Mesenteric fat pad (tissue), 1 donor: ENCODE measurements around a stretch of chr5.

DNA sequence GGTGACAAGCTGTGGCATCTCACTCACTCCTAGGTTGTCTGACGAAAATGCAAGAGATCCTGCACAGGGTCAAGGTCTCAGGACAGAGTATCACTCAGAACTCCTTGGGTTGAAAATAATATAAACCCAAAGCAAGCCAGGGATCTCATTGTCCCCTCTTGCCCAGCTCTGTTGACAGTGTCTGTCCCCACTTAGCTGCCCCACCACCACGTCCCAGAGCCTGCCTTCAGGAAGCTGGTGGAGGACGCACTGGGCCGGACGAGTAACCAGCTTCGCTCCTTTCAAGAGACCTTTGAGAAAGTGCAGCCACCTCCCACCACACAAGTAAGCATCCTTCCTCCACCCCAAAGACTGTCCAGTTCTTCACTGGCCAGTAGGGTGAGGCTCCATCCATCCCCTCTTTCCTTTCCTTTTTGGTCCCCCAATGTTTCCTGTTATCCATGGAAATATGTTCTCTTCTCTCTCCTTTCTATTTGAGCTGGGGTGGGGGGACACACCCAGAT lies 42.6 kb downstream of the ARHGEF37 start:
- PRO-cap: no peak

DNA sequence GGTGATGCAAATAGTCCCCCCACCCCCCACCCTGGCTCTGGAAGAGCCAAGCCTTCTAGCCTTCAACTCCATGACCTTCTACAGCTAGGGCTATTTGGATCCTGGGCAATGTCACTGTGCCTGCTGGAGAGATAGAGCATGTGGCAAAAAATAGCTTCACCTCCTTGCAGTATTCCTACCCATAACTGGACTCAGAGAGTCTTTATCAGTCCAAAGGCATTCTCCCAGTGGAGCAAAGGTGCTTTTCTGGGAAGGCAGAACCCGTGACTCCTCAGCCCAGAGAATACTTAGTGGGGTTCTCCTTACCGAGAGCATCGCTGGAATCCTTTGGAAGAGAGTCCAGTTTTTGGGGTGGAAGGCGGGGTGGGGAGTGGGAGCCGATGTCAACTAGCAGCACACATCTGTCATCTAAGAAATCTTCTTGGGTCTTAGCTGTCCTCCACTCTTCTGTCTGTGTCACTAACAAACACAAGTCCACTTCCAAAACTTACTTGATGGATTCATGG lies 48.8 kb upstream of the PPARGC1B start:
- PRO-cap: no peak

GRCh38 chr5:149728588-149728934 lies 1.5 kb upstream of the PPARGC1B start:
- PRO-cap: no peak

DNA sequence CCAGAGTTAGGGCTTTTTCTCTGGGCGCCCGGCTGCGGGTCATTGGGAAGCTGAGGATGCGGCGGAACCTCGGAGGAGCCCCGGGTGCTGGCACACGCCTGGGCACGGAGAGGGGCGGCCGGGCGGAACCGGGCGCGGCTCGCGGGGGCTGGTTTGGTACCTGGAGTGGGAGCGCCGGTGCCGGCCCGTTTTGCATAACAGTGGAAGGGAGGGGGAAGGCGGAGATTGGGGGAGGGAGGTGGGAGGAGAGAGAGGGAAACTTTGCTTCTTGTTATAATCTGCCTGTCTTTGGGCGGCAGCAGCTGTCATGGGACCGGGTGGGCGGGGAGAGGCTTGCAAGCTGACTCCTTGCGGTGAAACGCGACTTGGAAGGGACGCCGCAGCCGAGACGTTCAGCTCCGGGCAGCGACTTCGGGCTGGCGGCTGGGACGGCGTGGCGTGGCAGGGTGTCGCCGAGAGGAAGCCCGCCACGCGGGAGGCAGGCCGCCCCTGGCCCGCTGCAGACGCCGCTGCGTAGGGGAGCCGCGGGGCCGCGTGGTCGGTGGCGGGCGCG lies 1.4 kb downstream of the PPARGC1B start:
- PRO-cap: bidirectional peak, plus-strand start at position 364 of the sequence, minus-strand start at position 220 of the sequence

- PRO-cap: no peak
These were observed 48.5 kb downstream of the PPARGC1B start for GRCh38 chr5:149778180-149779514.

DNA sequence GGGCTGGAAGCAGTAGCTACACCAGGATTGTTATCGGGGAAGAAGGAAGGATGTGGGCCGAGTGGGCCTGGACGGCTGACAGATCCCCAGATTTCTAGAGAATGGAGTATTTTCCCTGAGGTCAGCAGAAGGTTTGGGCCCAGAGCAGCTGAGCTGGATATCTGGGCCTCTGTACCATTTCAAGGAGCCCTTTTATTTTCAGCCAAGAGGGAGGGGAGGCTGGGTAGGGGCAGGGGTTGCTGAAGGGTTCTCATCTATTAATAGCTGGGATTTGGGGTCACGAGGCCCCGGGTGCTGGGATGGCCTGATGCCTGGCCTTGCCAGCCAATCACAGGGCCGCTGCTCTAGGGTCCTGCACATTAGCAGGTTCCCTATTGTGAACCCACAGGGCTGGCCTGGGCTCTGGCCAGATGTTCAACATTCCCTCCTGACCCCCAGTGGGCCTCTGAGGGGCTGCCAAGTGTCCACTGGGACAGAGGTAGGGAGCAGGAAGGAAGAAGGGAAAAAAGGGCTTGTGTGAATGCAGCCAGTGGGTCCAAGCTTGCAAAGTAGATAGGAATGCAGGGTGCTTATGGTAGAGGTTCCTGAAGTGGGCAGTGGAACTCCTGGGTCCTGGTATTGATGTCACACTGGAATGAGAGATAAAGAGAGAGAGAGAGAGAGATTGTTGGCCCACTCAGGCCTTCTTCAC lies 52.5 kb downstream of the PPARGC1B start:
- PRO-cap: no peak

DNA sequence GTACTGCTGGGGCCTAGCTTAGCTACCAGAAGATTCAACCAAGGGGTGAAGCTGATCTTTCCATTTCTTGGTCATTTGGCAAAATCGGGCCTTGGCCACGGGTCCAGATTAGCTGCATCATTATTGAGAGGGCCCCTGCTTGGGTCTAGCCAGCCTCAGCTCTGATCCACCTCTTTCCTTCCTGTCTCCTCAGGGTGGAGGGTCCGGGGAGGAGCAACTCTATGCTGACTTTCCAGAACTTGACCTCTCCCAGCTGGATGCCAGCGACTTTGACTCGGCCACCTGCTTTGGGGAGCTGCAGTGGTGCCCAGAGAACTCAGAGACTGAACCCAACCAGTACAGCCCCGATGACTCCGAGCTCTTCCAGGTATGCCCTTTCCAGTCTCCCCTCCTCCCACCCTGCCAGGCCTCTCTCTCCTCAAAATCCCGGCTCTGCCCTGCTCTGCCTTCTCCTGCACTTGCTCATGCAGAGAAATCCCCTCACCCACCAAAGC lies 90.2 kb downstream of the PPARGC1B start:
- PRO-cap: no peak

DNA sequence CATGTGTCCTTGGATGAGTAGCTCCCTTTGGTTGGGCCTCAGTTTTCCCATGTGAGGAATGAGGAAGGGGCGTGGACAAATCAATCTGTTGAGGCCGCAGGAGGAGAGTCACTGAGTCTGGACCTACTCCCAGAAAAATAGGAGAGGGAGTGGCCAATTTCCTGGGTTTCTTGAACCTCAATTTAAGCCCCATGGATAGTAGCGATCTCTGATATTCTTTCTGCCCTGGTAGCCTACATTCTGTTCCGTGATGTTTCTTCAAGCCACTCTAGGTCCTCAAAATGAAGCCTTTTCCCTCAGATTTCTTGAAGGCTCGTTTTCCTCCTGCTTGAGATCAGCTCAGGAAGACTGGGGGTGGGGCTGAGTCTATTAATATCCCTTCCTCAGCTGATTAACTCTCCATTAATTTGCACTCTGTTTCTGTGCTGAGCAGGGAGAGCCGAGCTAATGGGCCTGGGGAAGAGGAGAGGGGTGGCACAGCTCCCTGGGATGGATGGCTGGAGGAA lies 93.1 kb downstream of the PPARGC1B start:
- PRO-cap: no peak

- PRO-cap: no peak
These were observed 56.9 kb downstream of the PDE6A start for GRCh38 chr5:149887428-149888280.

DNA sequence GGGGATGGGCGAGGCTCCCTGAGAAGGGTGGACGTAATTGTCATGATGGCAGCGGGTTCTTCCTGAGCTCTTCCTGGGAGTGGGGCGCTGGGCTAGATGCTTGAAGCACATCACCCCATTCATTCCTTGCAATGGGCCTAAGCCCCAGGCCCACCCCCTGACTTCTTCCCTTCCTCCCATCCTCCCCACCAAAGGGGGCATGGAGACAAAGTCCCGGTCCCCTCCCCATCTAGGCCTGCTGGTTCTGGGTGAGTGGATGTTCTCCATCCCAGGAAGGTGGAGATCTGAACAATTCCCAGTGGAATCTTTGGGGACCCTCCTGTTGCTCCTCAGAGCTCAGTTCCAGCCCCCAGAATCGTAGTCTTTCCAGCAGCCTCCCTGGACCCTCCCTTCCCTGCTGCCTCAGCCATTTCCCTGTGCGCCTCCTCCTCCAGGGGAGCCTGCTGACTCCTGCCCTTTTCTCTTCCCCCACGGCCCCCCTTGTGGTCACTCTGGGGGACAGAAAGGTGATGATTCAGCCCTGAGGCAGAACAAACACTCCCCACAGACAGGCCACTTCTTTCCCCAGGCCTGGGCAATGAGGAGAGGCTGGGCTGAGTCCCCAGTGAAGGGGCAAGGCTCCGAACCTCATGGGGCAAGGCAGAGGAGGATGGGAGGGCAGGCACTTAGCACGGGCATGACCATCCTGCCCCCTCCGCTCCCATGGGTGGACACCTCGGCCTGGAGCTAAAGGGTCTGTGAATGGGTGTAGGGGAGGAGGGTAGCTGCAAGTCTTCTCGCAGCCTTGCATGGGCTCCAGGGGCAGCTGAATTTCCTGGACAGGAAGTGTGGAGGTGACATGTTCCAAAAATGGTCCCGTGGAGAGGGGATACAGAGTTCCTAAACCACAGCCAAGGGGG lies 21.1 kb downstream of the CSF1R start:
- PRO-cap: no peak

GRCh38 chr5:150138447-150139267 lies 17.0 kb downstream of the PDGFRB start:
- PRO-cap: unidirectional peak, minus-strand start at chr5:150138574

- PRO-cap: no peak
These were observed 8.2 kb downstream of the CD74 start for GRCh38 chr5:150404655-150404854.

- PRO-cap: no peak
These were observed 7.6 kb downstream of the CD74 start for GRCh38 chr5:150404855-150405815.

DNA sequence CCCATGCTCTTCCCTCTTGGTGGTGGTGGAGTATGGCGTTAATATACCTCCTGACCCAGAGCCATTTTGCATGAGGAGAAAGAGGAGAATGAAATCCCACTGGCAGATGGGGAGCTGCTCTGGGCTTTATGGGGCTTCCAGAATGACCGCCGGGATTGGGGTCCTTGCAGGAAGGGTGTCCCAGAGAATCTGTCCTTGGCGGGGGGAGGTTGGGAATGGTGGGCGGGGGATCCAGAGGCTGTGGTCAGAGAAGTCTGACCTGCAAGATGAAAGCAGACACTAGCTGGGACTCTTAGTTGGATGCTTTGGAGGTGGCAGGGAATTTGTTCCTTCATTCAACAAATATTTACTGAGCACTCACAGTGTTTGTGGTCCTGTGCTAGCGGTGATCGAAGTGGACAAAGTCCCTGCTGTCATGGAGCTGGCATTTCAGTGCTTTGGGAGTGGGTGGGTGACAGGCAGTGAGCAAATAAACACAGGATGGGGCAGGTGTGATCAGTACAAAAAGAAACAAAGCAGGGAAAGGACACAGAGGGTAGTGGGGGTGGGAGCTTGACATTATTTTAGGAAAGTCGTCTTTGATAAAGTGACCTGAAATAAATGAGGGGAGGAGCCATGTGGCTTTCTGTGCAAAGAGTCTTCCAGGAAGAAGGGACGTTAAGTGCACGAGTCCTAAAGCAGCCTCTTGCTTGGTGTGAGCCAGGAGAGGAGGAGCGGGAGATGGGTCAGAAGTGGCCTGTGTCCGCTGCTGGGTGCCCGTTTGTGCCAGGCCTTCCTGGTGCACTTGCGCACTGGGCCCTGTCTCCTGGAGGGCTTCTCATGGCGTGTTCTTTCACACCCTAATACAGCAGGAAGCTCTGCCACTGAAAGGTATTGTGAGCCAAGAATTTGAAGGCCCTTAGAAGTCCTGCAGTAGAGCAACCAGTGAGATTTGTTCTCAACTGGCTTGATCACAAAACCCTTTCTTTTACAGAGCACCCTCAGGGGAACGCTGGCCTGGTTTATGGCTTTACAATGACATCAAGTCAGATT lies 14.6 kb downstream of the NDST1 start:
- PRO-cap: no peak

DNA sequence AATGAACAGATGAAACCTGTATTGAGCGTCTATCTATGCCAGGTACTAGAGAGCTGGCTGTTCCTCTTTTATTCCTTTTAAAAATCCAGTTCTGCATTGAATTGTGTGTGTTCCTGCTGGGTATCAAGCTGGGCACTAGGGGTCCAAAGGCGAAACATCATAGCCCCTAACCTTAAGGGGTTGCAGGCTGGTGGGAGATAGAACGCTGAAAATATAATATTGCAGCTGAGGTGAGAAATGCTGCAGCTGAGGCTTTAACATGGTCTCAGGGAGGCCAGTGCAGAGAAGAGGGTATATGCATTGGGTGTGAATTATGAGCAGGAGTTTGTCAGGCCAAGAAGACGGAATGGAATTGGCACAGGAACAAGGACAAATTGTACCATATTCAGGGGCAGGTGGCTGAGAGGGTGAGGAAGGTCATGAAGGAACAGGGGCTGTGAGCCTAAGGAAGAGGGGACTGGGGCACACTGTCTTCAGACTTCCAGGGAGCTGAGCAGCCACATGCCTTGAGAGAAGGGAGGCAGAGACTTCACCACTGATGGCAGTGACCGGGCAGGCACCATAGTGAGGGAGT lies 18.6 kb downstream of the NDST1 start:
- PRO-cap: no peak

DNA sequence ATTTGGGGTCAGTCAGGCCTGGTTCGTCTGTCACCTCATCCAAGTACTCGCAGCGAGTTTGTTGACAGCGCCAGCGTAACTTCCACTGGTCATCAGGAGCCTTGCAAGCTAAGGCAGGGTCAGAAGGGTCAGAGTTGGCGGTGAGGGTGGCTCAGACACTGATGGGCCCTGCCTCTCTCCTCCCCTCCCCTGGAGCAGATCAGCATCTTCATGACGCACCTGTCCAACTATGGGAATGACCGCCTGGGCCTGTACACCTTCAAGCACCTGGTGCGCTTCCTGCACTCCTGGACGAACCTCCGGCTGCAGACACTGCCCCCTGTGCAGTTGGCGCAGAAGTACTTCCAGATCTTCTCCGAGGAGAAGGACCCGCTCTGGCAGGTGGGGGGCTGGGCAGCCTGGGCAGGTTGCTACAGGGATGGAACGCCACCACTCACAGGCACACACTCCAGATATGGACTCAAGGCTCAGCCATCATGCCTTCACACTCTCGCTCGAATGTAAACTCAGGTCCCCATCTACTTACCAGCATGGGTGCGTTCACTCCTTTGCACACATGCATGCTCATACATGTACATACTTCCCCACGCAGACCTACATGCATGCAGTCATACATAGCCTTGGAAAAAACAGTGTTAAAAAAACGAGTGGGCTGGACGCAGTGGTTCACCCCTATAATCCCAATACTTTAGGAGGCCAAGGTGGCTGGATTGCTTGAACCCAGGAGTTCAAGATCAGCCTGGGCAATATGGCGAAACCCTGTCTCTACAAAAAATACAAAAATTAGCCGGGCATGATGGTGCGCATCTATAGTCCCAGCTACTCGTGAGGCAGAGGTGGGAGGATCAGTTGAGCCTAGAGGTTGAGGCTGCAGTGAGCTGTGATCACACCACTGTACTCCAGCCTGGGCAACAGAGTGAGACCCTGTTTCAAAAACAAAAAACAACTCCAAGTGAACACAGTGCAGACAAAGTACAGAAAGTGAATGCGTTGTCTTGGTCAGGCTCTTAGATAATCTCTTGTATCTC lies 32.3 kb downstream of the NDST1 start:
- PRO-cap: no peak

DNA sequence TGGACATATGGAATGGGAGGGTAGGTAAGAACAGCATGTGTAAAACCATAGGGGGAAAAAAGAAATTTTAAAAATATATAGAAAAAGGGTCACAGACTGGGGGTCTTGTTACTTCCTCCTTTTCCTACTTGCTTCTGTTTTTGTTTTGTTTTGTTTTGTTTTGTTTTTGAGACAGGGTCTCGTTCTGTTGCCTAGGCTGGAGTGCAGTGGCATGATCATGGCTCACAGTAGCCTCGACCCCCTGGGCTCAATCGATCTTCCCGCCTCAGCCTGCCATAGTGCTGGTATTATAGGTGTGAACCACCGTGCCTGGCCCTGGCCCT lies 44.4 kb downstream of the NDST1 start:
- PRO-cap: no peak

DNA sequence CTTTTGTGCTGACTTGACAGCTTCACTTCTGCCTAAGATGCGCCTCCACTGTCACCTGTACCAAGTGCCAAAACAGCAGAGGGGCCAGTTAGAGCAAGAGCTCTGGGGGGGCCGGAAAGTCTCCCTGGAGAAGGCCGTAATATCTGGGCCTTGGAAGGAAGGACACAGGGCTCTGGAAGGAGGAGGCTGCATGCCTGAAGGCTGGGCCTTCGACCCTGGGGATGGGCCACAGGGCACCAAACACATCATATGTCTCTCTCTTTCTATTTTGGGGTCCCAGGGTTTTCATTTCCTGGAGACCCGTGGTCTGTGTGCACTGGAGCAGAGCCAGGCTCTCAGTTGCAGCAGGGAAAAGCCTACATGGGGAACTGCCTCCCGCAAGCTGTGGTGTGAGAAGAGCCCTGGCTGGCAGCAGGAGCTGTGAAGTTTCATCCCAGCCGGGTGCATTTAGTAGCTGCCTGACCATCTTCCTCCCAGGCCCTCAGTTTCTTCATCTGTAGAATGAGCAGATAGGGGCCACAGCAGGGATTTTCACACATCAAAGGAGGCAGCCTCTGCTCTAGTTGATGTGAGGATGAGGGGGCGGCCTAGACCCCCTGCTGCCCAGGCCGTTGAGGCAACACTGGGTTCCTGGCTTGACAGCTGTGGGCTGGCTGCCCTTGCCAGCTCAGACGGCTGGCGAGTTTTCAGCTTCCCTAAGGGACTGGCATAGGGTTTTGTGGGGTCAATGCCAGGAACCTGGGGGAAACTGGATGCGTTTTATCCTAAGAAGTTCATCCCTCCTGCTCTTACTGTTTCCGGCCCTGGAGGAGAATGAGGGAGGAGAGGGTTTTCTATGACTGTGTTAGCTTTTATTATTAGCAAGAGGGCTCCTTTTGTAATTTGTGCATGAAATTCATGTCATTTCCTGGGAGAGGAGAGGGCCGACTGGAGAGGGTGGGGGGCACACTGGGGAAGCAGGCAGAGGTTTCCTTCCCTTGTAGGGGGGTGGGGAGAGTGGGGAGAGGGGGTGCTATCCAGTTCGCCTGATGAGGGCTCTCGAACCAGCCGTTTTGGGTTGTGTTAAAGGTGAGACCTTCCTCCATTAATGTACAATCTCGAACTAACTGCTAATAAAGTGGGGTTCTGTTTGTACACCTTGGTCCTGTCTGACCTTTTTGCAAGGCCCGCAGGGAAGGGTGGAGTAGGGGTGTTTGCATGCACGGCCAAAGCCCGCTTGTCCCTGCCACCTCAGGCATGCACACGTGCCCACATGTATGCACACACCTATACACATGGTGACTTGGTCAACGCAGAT lies 49.6 kb downstream of the NDST1 start:
- PRO-cap: no peak

GRCh38 chr5:150610904-150611607 lies 29.4 kb upstream of the SYNPO start:
- PRO-cap: no peak

DNA sequence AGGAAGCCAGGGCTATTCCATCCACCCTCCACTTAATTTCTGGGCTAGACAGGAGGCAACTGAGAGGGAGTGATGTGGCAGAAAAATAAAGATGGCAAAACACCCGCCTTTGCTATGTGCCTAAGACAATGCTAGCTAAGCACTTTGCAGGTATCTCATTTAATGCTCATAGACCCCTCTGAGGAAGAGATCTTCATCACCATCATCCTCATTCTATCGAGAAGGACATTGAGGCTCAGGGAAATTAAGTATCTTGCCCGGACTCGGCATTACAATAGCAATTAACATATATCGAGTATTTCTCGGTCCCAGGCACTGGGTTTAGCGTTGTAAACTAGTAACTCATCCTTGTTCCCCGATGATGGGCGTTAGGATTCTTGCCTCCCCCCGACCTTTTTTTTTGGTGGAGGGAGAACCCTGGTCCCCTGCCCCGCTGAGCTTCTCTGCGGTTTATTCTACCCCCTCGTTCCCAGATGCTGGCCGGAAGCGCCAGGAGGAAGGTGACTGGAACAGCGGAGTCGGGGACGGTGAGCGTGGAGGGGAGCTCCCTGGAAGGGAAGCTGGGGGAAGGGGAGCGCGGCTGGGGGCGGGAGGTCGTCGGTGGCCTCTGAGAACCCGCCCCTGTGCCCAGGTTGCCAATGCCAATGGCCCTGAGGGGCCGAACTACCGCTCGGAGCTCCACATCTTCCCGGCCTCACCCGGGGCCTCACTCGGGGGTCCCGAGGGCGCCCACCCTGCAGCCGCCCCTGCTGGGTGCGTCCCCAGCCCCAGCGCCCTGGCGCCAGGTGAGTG lies 10.3 kb downstream of the MYOZ3 start:
- PRO-cap: no peak